Gallbladder (tissue), 1 donor: Measurements from ENCODE around the genes CUZD1 and C10orf88.

DNA sequence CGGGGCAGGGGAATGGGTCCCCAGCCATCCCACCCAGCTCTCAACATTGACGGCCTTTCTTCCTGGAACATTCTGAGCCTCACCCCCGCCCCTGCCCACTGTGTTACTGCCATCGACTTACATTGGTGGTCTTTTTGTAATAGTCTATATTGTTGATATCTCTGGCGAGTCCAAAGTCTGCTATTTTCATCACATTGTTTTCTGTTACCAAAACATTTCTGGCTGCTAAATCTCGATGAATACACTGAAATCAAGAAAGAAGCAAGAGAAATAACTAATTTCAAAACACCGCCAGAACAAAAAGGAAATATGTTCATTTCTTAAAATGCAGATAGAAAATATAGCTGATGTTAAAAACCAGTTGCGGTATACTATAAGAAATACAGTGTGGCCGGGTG is 110.4 kb downstream of the FGFR2 start:
- PRO-cap, result no peak

DNA sequence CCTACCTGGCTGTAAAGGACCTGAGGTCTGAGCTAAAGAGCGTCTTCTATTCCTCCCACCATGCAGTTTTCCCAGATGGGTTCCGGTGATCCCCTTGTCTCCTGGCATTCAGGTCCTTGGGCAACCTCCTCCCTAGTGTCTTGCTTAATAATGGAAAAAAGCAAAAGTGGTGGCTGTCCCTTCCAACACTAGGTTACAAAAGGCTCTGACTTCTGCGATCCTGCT is 48.9 kb downstream of the FGFR2 start:
- PRO-cap, result no peak

- PRO-cap, result no peak
Observed at GRCh38 chr10:121565436-121566181, 32.6 kb downstream of the FGFR2 start.

GRCh38 chr10:121597014-121597686 is 1.1 kb downstream of the FGFR2 start:
- PRO-cap, result no peak

- PRO-cap, result no peak
Observed at GRCh38 chr10:121682119-121682693, 84.0 kb upstream of the FGFR2 start.

DNA sequence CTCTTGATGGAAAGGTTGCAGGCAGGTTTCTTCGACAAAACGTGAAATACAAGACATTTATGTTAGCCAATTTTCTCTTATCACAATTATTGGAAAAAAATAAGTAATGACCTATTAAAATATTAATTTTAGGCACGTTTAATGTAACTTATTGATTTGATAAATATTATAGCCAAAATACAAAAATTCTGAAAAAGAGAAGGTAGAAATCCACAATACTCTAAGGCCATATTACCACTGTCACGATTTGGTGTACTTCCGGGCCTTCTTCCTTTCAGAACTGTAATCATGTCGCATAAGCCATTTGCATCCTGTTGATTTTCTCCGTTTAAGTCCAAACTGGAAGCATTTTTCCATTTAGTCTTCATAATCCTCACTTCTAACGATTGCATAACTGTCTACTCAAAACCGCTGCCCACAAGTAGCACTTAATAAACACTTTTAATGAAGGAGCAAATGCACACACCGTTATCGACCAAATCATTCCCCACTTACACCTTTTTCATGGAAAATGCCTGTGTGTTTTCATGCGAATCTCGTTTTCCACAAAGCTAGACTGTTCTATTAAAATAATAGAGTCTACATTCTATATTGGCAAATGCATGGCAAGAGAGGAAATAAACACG is 1.2 kb downstream of the ATE1 start:
- PRO-cap, result no peak

- PRO-cap, result no peak
Observed at GRCh38 chr10:122128444-122128720, 139.4 kb downstream of the TACC2 start.

GRCh38 chr10:122149026-122150055 is 121.8 kb upstream of the BTBD16 start:
- PRO-cap, result no peak

DNA sequence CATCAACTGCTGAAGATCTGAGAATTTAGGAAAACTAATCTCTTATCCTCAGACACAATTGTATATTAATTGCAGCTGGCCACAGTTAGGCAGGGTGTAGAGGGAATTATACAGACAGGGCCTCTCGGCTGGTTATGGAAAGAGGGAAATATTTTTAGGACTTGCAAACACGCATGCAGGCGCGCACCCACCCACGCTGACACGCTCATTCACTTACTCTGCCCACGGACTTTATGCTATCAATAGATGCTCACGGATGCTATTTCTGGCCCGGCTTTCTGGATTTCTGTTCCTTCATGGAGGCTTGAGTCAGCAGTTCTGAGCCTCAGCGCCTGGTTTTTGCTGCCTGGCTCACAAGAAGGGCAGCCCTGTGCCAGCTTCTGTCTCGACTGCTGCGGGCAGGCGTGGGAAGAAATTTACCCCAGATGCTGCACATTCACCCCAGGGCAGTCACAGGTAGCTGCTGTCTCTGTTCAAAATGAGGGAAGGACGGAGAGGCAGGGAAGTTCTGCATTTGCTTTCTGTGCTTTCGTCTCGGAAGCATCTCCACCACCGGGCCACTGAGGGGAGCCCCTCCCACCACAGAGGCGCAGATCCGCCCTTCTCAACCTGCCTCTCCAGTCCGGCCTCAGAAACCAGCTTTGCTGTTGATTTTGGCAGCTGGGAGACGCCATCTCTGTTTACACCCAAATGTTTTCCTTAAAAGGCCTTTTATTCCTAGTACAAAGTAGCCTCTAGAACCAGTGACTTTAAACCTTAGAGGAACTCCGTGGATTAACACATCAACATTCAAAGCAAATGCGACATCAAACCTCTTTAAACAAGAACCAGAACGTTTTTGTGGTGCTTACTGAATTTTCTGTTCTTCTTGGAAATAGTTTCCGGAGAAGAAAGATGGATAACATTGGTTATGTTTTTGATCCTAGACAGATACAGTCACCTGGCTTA is 116.2 kb upstream of the BTBD16 start:
- PRO-cap, result no peak

DNA sequence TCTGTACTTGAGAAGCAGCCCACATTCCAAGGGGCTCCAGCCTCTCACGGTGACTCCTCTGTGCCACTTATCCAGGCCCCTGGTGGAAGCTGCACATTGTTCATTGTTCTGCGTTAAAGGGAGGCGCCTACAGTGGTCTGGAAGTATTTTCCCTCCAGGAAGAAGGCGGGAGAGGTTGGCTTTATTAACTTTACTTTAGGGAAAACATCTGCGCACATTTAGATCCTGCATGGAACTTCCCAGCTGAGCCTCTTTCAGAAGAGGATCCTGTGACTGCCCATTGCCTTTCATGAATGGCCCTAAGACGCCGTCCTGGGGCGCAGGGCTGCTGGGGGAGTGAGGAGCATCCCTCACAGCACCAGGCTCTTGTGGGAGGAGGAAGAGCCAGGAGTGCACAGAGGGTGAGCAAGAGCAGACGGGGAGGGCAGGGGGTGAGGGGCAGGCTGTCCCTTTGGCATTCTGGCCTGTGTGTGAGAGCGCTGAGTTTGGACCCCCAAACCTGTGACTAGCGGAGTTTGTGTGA is 98.6 kb upstream of the BTBD16 start:
- PRO-cap, result no peak

GRCh38 chr10:122221818-122222408 is 49.2 kb upstream of the BTBD16 start:
- PRO-cap, result no peak

DNA sequence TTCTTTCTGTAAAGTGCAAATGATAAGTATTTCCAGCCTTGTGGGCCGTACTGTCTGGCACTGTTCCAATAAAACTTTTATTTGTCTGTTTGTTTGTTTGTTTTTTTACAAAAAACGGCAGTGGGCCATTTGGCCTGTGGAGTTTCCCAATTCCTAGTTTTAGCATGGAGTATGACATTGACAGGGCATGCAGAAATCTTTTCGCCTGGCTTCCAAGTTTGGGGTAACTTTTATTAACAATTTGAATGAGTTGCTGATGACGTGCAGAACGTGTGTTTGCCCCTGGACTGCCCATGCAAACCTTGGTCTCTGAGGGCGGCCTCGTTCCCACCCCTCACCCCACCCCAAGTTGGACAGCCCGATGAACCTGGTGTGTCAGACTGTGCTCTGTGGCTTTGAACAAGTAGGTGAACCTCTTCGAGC is 40.1 kb upstream of the BTBD16 start:
- PRO-cap, result no peak

- PRO-cap, result unidirectional peak, plus-strand start at chr10:122298997
Observed at GRCh38 chr10:122298748-122299191, 27.7 kb downstream of the BTBD16 start.

GRCh38 chr10:122324161-122324450 is 50.4 kb upstream of the PLEKHA1 start:
- PRO-cap, result no peak

DNA sequence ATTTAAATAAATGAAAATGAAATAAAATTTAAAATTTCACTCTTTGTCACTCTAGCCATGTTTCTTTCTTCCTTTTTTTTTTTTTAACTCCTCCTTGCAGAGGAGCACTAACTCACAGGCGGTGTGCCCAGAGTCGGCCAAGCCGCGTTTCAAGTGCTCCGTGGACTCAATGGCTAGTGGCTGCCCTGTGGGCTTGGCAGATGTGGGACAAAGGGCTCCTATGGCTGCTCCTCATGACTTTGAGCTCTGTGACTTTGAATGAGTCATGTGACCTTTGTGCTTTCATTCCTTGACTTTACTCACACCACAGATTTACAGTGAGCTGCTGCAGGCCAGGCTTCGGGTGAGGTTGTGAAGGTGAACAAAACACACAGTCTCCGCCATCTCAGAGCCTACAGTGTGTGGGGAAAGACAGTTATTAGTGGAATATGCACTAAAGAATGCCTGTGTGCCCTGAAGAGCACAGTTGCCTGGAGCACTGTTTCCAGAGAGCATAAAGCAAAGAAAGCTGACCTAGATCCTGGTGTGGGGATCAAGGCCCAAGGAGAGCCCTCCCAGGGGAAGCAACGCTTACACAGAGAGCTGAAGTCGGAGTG is 29.8 kb upstream of the PLEKHA1 start:
- PRO-cap, result bidirectional peak, plus-strand start at position 342 of the sequence, minus-strand start at position 171 of the sequence

- PRO-cap, result no peak
Observed at GRCh38 chr10:122515723-122515966, 44.9 kb upstream of the DMBT1 start.

DNA sequence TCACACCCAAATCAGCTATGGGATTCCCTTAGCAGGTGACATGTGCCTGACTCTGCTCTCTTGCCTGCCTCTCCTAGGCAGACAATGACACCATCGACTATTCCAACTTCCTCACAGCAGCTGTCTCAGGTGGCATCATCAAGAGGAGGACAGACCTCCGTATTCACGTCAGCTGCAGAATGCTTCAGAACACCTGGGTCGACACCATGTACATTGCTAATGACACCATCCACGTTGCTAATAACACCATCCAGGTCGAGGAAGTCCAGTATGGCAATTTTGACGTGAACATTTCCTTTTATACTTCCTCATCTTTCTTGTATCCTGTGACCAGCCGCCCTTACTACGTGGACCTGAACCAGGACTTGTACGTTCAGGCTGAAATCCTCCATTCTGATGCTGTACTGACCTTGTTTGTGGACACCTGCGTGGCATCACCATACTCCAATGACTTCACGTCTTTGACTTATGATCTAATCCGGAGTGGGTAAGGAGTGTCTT is 32.6 kb upstream of the SPADH start:
- PRO-cap, result no peak

DNA sequence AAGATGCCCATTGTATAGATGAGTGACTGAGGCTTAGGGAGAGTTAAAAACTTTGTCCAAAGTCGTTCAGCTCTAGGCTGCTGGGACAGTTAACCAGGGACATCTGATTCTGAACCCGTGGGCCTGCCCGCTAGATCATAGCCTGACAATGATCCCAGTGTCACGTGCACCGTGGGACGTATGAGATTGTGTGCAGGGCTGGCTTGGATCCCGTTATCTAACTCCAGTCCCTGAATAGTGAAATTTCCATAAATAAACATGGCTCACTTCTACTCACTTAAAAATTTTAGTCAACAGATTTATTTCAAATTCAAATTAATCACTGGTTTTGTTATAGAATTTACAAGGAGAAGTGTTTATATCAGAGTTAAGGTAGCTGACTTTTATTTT is 2.2 kb downstream of the SPADH start:
- PRO-cap, result no peak

GRCh38 chr10:122845701-122846018 is at the start of gene CUZD1:
Gene CUZD1, minus strand, starts transcription at chr10:122845857.
- PRO-cap, result no peak

GRCh38 chr10:122953672-122954735 is at the start of gene C10orf88:
Gene C10orf88, minus strand, starts transcription at chr10:122954227.
- PRO-cap, result bidirectional peak, plus-strand start at chr10:122954056, minus-strand start at chr10:122954017; bidirectional peak, plus-strand start at chr10:122954479, minus-strand start at chr10:122954227